Mesenchymal stem cell of adipose (primary cell): ENCODE results near the gene CLGN.

DNA sequence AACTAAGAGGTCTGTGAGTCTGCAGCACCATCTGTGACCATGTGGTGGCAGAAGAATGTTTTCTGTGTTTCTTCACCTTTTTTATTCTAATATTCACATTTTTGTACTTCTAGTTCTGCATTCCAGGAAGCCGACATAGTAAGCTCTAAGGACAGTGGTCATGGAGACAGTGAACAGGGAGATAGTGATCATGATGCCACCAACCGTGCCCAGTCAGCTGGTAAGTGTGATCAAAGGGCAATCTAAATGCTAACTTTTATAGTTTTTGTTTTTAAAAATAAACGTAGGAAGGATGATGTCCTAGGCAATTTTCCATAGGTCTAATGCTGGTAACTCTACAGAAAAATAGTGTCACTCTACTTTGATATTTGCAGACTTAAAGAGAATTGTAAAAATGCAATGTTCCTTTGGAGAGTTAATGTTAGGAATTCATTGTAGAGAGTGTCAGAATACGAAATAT is 5.7 kb downstream of the PCDH10 start:
- CAGE, long polyA plus RNA = no peak

- CAGE, long polyA plus RNA = no peak
Observed at GRCh38 chr4:133886547-133886989, 315.0 kb downstream of the PABPC4L start.

DNA sequence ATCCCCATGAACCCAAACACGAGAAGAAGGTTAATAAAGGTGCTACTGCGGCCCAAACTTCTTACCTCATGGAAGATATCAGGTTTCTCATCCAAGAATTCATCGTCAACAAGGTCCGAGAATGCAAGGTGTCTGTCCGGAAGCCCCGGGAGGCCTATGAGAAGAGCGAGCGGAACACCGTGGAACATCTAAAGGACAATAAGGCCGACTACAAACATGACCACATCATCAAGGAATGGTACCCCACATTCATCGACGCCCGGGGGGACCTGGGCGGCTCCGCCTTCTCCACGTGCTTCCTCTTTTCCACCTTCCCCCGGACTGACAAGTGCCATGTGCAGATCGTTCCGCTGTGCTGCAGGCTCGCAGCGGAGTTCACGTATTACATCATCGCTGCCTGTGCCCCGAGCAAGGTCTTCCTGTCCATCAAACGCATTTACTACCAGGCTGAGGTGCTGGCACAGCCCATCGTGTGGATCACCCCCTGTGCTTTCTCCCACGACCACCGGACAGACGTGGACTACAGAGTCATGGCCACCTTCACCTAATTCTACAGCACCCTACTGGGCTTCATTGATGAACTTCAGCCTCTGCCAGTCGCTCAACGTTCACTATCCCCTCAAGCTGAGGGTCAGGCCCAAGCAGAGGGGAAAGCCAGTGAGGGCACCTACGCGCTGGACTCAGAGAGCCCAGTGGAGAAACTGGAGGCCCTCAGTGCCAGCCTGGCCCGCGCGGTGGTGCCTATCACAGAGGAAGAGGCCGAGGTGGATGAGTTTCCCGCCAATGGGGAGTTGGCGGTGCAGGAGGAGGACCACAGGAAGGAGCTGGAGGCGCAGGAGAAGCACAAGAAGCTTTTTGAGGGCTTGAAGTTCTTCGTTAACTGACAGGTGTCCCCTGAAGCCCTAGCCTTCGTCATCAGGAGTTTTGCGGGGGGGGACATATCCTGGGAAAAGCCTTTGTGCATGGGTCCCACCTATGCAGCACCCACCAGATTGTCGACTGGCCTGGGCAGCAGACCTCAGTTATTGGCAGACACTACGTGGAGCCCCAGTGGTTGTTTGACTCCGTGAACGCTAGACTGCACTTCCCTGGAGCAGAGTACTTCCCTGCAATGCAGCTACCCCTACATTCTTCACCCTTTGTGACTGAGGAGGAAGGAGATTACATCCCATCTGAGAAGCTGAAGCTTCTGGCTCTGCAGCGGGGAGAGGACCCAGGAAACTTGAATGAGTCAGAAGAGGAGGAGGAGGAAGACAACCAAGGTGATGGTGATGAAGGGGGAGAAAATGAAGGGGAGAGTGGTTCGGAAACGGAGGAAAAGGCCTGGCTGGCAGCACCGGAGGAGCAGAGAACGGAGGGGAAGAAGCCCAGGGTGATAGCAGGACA is 126.1 kb upstream of the PABPC4L start:
- CAGE, long polyA plus RNA = no peak

DNA sequence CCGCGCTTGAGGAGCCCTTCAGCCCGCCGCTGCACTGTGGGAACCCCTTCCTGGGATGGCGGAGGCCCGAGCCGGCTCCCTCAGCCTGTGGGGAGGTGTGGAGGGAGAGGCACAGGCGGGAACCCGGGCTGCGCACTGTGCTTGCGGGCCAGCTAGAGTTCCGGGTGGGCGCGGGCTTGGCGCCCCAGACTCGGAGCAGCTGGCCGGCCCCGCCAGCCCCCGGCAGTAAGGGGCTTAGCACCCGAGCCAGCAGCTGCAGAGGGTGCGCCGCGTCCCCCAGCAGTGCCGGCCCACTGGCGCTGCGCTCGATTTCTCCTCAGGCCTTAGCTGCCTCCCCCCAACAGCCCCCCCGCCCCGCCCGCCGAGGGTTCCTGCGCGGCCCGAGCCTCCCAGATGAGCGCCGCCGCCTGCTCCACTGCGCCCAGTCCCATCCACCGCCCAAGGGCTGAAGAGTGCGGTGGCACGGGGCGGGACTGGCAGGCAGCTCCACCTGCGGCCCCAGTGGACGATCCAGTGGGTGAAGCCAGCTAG is 1137.0 kb downstream of the PCDH18 start:
- CAGE, long polyA plus RNA = no peak

- CAGE, long polyA plus RNA = no peak
Observed at GRCh38 chr4:137496636-137497140, 35.6 kb downstream of the PCDH18 start.

DNA sequence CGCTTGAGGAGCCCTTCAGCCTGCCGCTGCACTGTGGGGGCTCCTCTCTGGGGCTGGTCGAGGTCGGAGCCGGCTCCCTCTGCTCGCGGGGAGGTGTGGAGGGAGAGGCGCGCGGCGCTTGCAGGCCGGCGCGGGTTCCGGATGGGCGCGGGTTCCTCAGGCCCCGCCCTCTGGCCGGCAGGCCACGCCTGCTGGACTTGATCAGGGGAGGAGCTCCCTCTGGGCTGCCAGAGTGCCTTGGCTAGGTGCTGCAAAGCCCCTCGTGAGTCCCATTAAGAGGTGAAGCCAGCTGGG is 321.2 kb upstream of the PCDH18 start:
- CAGE, long polyA plus RNA = no peak

DNA sequence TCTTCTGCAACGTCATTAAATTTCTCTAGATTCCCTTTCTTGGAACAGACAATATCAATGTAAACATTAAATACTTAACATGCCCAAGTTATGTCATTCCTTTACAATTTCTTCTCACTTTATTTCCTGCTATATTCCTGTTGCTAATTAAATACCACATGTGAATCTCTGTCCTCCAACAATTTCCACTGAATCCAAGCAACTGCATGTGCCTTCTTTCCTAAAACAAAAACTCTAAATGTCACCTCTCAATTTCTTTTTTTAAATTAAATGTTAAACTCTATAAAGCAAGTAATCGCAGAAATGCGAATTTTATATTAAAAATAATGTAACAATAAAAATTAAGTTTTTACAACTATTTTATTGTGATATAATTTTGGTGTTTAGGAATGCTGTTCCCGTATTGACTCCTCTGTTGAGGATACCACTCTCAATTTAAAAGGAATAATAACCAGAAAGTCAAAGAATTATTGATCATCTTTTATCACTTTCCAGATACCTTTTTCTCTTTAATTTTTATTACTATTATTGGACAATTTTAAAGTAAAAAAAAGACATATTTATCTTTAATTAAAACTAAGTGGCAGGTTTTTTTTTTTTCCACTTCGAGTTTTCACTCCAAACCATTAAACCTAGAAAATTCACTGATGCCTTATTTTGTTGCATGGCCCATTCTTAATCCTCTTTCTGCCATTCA is 19.7 kb downstream of the SLC7A11 start:
- CAGE, long polyA plus RNA = no peak

DNA sequence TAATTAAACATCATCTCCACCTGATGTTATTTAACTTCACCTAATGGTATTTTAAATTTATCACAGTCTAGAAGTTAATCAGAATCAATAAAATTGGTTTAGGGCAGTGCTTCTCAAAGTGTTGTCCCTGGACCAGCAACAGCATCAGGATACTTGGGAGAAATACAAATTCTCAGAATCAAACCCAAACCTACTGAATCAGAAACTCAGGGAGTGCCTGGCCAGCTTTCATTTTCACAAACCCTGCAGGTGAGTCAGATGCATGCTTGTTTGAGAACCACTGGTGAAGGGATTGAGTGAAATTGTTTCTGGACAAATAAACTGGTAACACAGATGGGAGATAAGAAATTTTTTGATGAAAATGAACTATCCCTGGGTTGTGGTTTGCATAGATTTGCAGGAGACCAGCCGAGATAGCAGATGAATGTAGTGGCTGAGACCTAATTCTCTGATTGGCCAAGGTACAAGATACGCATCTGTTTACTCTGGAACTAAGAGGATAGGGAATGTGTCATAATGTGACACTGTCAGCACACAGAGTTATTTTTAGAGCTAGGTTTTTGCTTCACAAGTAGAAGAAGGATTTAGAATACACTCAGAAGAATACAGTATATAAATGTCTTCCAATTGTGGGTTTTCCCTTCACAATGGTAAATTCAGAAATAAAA is 117.8 kb upstream of the NOCT start:
- CAGE, long polyA plus RNA = no peak

GRCh38 chr4:139037575-139037963 is 22.0 kb downstream of the NOCT start:
- CAGE, long polyA plus RNA = no peak

DNA sequence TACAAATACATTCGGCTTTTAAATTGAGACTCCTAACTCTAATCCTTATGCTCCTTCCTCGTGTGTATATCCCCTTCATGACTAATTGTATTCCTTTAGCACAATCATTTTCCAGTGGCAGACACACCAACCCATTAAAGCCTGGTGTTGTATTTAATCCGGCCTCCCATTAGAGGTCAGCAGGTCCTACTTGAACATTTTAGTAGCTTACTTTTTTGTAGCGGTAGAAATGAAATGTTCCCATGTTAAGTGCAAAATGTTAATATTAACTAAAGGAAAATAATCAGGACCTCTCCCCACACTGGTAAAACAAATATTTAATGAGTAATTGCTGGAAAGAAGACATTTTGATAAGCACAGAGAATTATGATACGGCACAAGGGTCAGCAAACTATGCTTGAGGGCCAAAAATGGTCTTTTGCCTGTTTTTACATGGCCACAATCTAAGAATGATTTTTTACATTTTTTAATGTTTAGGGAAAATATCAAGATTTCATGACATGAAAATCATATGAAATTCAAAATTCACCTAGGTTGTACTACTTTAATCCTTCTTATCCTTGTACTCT is 3.5 kb downstream of the RAB33B start:
- CAGE, long polyA plus RNA = no peak

GRCh38 chr4:139560295-139561085 is 4.5 kb upstream of the SETD7 start:
- CAGE, long polyA plus RNA = no peak

- CAGE, long polyA plus RNA = no peak
Observed at GRCh38 chr4:139646863-139647630, 18.6 kb upstream of the MGST2 start.

DNA sequence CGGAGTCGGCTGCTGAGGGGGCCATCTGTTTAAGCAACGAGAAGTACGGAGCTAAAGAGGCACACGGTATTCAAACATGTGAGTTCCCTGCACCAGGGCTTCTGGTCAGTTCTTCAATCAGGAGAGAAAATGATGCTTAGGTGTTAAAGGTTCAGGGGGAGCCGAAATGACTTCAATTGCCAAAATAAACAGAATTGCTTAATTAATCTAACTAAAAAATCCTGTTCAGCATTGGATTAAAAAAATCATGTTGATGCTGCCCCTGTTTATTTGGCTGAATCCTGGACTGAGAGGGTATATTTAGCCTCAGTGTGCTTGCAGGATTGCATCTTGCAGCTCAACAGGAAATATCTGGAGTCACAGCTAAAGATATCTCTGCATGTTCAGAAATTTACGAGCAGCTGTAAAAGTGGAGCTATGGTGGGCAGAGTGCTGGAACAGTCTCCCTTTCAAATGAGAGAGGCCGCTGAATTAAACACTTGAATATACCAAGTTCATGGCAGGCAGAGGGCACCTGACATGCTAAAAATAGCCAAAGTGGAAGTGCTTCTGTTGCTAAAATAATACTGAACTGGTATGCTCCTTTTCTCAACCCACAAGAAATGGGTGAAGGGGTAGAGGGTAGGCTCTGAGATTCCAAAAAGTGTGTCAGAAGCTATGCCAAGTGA is 97.9 kb downstream of the MGST2 start:
- CAGE, long polyA plus RNA = no peak

DNA sequence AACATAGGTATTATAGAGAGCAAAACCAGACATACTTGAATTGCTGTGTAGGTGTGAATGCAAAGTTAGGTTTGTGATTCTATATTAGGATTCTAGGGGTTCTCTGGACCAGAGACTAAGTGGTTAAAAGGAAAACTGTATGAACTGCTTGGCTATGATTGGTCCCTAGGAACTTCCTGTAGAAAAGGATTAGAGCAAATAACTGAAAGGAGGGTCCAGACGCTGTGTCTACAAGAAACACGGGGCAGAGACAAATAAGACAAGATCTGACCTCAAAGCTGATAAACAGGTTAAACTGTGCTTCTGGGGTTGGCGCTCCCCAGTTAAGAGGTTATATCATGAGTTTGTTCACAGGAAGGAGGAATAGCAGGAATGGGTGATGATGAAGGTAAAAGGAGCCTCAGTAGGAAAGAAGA is 183.6 kb downstream of the MGST2 start:
- CAGE, long polyA plus RNA = no peak

GRCh38 chr4:139889114-139889862 is 223.7 kb downstream of the MGST2 start:
- CAGE, long polyA plus RNA = no peak

DNA sequence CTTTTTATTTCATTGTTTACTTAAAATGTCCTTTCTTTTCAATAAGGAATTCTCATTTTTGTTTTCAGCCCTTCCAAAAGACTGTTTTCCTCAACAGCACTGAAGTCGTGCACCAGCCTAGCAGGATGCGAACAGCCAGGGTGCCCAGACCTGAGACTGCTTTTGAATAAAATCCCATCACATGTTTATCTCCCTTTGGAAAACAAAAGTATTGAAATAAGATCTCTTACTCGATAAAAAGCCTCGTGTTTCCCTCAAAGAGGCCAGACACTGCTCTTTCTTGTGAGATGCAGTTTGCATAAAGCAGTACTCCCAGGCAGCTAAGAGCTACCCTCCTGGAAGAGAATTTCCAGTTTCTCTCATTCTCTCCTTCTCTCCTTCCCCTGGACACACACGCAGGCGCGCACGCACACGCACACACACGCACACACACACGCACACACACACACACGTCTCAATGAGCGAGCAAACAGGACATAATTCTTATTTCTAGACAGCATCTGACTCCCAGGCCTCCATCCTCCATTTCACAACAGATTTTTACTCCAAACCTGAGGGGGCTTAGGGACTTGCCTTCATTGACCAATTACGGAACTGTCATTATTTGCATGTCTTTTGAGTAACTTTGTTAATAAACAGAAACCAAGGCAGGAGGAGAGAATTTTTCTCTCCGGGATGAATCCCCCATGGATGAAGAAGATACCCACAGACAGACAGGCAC is 236.4 kb downstream of the MGST2 start:
- CAGE, long polyA plus RNA = no peak

GRCh38 chr4:139921532-139922321 is 232.3 kb downstream of the MAML3 start:
- CAGE, long polyA plus RNA = no peak

DNA sequence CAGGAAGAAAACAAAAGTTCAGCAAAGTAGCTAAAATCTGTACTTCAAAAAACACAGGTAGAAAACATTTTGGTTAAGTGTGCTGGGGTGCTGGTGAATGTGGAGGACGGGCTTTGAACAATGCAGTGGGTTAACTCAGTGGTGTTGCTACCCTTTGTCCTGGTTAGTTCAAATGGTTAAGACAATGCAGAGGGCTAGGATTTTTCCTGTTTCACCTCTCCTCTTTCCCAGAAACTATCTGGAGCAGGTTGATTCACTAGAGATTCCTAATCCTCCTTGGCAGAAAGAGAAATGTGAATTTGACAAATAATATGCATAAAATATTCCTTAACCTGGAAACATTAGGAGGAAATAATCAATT is 149.0 kb downstream of the MAML3 start:
- CAGE, long polyA plus RNA = no peak

GRCh38 chr4:140372418-140373228 is 823 bp upstream of the SCOC start:
- CAGE, long polyA plus RNA = no peak

GRCh38 chr4:140427524-140428083 is at the start of gene CLGN:
Gene CLGN (minus strand): TSS chr4:140427648.
- CAGE, long polyA plus RNA = no peak